Pericardium fibroblast (primary cell): ENCODE measurements around a stretch of chr10.

GRCh38 chr10:103396942-103397290 lies 490 bp downstream of the PDCD11 start:
- RAMPAGE, long total RNA, result no peak

DNA sequence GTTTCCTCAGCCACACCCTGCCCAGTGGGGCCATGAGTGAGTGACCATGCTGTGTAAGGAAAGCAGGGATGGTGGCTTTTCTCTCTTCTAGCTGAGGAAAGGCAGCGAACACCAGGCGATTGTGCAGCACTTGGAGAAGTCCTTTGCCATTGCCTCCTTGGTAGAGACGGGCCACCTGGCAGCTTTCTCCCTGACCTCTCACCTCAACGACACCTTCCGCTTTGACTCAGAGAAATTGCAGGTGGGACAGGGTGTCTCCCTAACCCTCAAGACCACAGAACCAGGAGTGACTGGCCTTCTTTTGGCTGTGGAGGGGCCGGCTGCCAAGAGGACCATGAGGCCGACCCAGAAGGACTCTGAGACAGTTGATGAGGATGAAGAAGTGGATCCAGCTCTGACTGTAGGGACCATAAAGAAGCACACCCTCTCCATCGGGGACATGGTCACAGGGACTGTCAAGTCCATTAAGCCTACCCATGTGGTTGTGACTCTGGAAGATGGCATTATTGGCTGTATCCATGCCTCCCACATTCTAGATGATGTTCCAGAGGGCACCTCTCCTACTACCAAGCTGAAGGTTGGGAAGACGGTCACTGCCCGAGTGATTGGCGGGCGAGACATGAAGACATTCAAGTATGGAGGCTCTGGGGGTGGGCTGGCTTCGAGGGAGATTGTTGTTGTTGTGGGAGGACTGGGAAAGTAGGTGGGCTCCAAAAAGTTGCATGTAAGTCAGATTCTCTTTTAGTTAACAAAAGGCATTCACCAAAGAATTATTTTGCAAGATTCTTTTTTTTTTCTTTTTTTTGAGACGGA lies 27.1 kb downstream of the CALHM2 start:
- RAMPAGE, long total RNA, result no peak

DNA sequence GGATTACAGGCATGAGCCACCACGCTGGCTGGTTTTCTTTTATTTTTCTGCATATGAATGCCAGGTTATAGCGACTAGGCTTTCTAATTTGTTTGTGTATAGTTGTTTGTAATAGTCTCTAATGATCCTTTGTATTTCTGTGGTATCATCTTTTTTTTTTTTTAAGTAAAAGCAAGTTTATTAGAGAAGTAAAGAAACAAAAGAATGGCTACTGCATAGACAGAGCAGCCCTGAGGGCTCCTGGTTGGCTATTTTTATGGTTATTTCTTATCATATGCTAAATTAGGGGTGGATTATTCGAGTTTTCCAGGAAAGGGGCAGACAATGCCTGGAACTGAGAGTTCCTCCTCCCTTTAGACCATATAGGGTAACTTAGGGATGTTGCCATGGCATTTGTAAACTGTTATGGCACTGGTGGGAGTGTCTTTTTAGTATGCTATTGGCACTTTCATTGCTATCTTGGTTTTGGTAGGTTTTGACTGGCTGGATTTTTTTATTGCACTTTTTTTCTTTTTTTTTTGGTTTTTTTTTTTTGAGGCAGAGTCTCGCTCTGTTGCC lies 33.4 kb downstream of the NEURL1 start:
- RAMPAGE, long total RNA, result no peak

GRCh38 chr10:103600599-103601594 lies 107.4 kb downstream of the NEURL1 start:
- RAMPAGE, long total RNA, result no peak

- RAMPAGE, long total RNA, result no peak
These were observed 164.9 kb downstream of the NEURL1 start for GRCh38 chr10:103658358-103658776.

DNA sequence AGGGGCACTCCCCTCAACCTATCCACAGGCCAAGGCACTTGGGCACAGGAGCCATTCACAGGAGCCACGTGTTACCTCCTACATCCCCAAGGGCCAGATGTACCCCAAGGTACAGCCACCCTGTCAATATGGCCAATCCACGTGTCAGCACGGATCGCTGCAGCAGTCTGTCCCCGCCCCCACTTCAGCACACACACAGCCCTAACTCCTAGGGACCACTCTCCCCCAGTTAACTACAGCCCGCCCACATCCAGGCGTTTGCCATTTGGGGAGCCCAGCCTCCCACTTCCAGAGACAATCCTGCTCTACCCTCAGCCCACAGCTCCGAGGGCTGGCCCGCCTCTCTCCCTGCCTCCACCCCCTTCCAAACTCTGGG lies 163.4 kb downstream of the SH3PXD2A start:
- RAMPAGE, long total RNA, result no peak

DNA sequence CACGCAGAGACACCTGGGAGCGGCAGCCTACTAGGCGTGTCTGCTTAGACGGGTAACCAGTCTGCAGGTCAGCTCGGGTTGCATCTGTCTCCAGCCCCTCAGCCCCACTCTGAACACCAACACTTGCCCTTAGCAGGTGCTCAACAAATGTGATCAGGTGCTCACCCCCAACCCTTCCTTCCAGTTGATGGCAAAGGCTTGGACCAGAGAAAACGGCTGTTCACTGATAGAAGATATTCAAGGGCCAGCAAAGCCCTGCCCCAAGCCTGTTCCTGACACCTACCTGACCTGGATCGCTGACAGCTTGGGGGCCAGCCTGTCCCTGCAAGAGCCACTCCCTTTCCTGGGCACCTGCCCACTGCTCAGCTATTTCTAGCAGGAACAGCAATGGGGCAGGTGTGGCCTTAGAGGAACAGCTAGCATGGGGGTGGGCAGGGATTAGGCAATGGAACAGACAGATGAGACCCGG lies 70.5 kb downstream of the SH3PXD2A start:
- RAMPAGE, long total RNA, result no peak

DNA sequence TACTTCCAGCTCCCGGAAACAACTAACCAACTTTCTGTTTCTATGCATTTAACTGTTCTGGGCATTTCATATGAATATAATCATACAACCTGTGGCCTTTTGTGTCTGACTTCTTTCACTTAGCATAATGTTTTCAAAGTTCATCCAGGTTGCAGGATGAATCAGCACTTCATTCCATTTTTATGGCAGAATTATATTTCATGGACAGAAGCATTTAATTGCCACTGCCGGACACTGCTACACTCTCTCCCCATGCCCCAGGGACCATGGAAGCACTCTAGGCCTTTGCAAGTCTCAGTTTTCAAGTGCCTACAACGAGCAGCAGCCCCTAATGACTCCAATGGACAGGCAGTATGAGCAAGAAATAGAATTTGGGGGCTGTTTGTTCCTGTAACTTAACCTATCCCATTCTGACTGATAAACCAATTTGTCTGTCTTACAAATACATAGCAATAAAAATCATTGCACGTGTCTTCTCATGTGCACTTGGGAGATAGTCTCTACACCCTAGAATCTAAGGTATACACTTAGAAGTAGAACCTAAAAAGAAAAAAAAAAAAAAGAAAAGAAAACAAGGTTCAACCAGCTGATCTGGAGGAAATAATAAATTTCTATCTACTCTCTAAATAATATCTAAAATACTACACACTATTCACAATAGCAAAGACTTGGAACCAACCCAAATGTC lies 23.4 kb downstream of the SH3PXD2A start:
- RAMPAGE, long total RNA, result no peak

DNA sequence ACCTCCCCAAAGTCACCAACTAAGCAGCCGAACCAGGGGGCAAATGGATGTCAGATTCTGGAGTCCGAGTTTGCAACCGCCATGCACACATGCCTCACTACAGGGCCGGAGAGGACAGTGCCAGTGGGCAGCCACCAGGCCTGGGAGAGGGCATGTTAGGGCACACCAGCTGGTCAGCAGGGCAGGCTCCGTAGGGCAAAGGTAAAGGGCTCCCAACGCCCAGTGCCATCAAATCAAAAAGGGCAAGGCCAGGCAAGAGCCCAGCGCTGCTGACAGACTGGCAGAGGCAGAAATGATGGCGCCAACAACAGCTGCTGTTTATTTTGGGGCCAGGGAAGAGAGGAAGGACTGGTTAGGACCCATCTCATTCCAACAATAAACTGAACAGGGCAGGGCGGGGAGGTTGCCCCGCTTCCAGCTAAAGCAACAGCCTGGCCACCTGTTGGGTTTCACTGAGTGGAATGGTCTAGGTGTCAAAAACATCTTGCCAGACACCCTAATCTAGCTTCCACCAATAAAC lies 15.5 kb downstream of the SH3PXD2A start:
- RAMPAGE, long total RNA, result no peak

- RAMPAGE, long total RNA, result no peak
These were observed 709 bp downstream of the SH3PXD2A start for GRCh38 chr10:103854307-103855427.

DNA sequence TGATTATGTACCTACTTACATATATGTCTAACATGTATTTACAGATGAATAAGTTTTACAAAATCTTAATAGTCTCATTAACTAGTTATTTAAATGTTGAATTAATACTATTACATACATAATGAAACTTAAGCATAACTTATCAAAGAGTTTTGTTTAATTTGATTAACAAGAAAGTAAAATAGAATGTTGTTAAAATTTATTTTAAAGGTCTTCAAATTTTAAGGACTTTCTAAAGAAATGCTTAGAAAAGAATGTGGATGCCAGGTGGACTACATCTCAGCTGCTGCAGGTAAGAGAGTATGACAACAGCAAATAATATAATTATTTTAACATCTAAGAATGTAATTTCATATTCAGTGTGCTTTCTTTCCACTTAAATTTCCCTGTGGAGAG lies 32.7 kb downstream of the SLK start:
- RAMPAGE, long total RNA, result no peak

DNA sequence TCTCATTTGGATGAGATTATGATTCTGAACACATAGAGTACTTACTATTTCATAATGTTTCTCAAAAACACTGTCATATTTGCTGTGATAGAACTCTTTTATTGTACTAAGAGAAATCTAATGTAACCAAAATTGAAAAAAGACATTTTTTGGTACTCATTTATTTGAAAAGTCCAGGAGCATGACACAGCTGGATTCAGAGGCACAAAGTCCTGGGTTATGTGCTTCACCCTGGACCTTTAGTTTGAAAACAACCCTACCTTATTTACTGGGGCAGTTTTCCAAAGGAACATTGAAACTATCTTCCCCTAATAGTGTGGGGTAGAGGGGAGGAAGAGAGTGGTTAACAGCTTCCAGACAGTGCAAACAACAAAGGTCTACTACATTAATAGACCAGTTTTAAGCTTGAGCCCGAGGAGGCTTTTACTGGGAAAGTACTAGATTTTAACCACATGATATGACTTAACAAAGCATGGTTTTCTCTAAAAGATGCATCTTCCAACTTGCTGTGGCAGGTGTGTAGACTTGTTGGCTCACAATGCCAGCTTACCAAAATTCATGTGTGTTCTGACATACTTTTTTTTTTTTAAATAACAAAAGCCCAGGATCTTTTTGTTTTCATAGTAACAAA lies 1.6 kb downstream of the GSTO1 start:
- RAMPAGE, long total RNA, result no peak

- RAMPAGE, long total RNA, result no peak
These were observed 4.7 kb downstream of the GSTO1 start for GRCh38 chr10:104259226-104259923.

- RAMPAGE, long total RNA, result no peak
These were observed 6.0 kb downstream of the GSTO2 start for GRCh38 chr10:104274627-104275841.

- RAMPAGE, long total RNA, result no peak
These were observed 22.3 kb downstream of the GSTO2 start for GRCh38 chr10:104291227-104291792.

DNA sequence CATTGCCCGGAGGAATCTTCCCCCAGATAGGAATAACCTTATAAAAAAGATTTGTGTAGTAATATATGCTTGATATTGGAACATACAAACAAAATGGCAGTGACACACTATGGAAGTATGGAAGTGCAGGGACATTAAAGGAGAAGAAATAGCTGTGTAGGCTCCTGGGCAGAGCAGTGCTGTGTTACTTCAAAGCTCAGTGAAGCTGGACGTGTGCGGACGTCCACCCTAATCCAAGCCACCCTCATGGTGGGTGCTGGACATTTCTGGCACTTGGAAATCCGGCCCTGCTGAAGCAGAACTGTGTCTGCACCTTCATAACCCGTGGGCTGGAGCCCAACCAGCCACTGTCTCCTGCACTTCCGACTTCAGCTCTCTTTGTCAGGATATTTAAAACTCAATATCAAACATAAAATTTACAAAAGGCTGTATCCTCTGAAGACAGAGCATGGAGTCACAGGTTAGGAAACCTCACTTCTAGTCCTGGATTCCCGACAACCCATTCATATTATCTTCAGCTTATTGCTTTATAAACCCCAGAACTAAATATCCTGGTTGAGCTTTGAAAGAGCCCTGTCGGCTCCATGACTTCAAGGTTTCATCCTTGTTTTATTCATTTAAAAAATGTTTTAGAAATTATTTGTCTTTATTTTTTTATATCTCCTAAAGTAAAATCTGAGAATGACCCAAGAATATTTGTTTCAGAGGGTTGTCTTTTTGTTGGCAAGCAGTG lies 29.2 kb downstream of the GSTO2 start:
- RAMPAGE, long total RNA, result no peak

- RAMPAGE, long total RNA, result no peak
These were observed 19.2 kb downstream of the ITPRIP start for GRCh38 chr10:104318901-104319700.

DNA sequence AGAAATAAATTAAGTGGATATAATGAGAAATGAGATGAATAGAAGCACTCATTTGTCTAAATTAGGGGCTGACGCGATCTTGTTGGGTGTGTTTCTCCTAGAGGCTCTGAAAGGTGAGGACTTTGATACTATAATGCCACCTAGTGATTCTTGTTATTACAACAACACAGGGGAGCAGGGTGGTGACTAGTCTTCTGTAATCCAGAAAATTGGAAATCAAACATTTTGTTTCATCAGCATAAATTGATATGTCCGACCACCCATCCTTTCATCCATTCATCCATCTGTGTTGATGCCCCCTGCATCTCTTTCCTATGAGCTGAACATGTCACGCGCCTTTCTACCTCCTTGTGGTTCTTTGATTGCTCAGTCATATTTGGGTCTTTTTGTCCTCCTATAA lies 3.4 kb upstream of the CFAP58 start:
- RAMPAGE, long total RNA, result no peak

DNA sequence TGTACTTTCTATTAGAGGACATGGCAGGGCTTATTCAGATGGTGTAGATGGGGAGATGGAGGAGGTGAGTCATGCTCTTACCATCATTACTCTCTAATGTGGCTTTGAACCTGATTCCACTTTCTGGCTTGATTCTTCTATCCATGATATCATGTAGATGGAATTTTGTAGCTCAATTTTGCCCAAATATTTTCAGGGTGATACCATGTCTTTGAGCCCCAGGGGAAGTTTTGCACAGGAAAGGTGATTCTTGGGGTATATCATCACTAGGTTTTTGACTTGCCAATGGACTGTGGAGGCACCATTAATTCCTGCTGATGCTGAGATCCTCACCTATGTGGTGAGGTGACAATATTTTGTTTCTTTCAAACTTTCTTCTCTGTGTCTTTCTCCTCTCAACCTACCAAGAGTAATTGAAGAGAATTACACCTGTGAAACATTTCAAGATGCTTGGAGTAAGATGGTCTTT lies 91.9 kb downstream of the CFAP58 start:
- RAMPAGE, long total RNA, result no peak

DNA sequence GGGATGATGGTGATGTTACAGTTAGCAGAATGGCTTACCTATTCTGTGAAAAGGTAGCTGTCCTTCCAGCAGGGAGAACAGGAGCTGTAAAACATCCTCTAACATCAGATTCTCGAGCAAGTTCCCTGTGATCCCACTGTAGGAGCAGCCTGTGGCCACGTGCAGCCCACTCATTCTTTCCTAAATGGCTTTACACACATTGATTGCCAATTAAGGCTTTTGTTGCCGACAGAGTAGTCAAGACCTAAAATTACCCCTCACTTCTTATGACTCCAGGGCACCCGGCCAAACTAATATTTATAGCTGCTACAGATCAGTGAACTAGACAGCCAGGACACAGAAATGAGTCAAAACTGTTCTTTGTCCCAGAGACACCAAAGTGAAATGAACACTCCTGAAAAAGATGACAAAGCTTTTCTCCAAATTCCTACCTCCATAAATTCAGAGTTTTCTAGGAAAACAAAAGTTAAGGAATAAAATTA lies 832.1 kb downstream of the SORCS3 start:
- RAMPAGE, long total RNA, result no peak